Left colon (tissue), 1 donor: ENCODE measurements around the genes AEN, ABHD2, PLIN1 and AP3S2.

- PRO-cap: no peak
Observed at GRCh38 chr15:88465434-88466390, 1.5 kb downstream of the MRPL46 start.

DNA sequence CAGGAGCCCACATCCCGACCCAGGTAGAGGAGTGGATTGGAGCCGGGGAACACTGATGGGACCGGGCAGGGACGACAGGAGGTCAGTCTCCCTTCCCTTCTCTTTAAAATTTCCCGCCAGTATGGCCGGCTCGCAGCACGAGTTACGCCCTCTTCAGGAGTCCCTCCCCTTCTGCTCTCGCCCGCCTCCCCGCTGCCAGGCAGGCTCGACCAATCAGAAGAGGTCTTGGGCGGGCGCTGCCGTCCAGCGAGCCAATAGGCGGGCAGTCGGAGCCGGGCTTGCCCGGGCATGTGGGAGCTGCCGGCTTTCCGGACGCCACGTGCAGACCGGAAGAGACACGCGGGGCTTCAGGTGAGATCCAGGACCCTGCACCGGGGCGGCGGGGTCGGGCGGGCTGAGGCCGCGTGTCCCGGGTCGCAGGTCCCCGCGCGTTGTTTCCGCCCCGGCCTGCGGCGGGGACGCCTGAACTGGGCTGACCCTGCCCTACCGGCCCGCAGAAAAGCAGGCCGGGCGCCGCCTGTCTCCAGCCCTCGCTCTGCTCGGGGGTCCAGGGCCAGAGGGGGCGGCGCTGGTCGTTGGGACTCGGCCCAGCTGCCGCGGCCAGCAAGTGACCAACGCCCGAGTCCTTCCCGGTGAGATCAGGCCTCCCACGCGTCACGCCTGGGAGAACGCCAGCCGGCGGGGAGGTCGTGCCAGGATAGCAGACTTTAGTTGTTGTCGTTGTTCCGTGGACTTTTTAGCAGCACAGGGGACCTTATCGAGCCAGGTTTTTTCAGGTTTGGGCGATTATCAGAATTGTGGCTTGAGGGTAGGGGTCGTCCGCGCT lies at the start of gene AEN:
Gene AEN (plus strand): TSS at position 309 of the 826 bp plus-strand sequence.
- PRO-cap: unidirectional peak, plus-strand start at position 269 of the sequence; unidirectional peak, plus-strand start at position 318 of the sequence; bidirectional peak, plus-strand start at position 674 of the sequence, minus-strand start at position 609 of the sequence

DNA sequence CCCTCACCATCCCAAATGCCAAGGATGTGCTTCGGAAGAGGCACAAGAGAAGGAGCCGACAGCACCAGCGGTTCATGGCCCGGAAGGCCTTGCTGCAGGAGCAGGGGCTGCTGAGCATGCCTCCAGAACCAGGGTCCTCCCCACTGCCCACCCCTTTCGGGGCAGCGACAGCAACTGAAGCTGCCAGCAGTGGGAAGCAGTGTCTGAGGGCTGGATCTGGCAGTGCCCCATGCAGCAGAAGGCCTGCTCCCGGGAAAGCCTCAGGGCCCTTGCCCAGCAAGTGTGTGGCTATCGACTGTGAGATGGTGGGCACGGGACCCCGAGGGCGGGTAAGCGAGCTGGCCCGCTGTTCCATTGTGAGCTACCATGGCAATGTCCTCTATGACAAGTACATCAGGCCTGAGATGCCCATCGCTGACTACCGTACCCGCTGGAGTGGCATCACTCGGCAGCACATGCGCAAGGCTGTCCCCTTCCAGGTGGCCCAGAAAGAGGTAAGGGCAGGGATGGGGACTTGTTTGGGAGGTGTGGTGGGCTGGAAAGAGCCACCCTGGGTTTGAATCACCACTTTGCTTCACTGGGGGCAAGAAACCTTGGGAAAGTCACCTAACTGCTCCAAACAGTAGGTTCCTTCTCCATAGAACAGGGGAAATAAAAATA lies 5.2 kb downstream of the AEN start:
- PRO-cap: no peak

DNA sequence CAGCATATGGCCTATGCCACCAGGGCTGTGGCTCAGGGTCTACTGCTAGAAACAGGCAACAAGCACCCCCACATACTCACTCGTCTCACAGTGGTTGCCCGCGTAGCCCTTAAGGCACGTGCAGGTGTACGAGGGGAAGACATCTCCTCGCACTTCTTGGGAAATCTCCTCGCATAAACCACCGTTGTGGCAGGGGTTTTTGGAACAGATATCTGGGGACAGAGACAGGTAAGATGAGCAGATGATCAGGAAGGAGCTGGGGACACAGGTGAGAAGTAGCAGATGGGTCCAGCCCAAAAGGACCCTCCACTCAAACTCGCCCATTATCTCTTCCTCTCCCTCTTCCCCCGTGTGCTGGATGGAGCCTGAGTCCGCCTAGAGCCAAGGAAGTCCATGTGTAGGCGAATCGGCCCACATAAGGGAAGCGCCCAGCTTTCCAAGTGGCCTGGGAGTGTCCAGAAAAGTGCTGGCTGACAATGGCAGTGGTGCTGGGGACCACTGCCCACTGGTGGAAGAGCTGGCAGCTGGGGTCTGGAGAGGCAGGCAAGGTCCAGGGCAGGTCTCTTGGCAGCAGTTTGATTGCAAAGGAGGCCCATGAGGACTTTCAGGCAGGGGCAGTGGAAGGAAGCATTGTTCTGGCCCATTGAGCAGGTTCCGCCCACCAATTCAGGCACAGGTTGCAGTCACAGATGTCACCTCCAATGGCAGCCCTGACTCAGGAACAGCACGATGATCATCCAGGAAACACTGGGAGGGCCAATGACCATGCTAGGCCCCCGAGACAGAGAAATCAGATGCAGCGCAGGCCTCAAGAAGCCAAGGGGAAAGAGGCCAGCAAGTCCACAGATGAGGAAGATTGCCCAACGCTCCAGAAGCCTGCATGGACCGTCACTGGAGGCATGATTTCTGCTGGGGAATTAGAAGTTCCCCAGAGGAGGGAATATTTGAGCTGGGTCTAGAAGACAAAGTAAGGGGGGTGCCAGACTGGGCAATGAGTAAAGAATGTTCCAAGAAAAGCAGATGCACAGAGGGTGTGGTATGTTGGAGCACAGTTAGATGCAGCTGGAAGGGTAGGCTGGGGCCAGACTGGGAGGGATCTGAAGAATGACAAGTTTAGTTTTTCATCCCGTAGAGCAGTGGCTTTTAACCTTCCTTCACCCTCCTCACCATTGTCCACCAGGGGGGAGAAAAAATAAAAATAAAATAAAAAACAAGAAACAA lies 3.1 kb downstream of the MFGE8 start:
- PRO-cap: no peak

DNA sequence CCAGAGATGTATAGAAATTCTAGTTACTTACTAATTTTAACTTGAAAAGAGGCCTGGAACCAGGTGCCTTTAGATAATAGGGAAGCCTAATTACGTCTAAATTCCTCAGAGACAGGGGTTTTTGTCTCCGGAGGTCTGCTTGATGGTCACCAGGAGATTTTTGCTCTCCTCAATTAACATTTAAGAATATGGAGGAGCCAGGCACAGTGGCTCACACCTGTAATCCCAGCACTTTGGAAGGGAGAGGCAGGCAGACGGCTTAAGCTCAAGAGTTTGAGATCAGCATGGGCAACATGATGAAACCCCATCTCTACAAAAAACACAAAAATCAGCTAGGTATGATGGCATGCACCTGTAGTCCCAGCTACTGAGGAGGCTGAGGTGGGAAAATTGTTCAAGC lies 79.9 kb upstream of the MFGE8 start:
- PRO-cap: no peak

- PRO-cap: no peak
Observed at GRCh38 chr15:89051685-89052424, 36.4 kb upstream of the ABHD2 start.

DNA sequence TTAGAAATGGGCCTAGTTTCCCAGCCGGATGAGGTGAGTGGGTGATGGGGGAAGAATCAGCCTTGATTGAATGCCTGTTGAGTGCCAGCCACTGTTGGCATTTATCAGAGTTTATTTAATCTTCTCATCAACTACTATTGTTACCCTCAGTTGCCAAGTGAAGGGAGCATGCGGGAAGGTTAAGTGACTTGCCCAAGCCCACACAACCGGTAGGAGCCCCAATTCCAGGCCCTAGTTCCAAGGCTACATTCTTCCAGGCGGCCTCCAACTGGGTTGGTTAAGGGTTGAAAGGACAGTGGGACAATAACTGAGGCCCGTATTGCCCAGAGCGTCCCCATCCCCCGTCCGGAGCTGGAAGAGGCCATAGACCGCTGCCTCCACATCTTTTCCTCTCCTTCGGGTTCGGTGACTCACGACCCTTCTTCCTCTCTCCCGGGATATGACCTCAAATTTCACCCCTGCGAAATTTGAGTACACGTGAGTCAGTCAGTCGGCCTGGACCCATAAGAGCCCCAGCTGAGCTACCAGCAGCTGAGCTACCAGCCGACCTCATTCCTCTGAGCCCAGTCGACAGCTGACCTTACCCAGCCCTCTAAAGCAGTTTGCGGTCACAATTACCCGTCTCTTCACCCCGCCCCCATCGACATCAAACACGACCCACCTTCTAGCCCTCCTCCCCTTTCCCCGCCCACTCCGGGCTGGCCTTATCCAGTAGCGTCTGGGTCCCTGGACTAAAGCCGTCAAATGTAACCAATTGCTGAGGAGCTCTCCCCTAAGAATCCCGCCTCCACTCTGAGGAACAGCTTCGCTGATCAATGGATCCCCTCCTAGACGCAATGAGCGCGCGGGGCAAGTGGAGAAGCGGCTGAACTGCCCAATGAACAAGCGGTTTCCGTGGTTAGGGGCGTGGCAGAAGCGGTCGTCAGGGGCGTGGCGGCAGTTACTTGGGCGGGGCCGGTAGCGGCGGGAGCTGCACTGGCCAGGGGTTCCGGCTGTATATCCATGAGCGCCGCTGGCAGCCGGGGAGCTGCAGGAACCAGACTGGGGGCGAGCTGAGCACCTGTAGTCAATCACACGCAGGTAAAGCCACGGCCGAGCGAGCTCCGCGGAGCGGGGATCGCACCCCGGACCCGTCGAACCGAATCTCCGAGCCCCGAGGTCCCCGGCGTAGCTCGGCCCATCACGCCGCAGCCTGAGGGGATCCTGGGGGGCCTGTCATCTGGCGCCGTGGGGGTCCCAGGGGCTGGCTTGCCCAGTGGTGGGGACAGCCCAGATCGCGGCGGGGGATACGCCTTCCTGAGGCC lies at the start of gene ABHD2:
Gene ABHD2 (plus strand): TSS at position 973 of the 1,304 bp plus-strand sequence.
- PRO-cap: bidirectional peak, plus-strand start at position 481 of the sequence, minus-strand start at position 392 of the sequence; bidirectional peak, plus-strand start at position 1,003 of the sequence, minus-strand start at position 559 of the sequence

GRCh38 chr15:89098331-89099041 lies 10.2 kb downstream of the ABHD2 start:
- PRO-cap: no peak

GRCh38 chr15:89116090-89116898 lies 28.0 kb downstream of the ABHD2 start:
- PRO-cap: no peak

- PRO-cap: no peak
Observed at GRCh38 chr15:89128781-89130024, 40.9 kb downstream of the ABHD2 start.

DNA sequence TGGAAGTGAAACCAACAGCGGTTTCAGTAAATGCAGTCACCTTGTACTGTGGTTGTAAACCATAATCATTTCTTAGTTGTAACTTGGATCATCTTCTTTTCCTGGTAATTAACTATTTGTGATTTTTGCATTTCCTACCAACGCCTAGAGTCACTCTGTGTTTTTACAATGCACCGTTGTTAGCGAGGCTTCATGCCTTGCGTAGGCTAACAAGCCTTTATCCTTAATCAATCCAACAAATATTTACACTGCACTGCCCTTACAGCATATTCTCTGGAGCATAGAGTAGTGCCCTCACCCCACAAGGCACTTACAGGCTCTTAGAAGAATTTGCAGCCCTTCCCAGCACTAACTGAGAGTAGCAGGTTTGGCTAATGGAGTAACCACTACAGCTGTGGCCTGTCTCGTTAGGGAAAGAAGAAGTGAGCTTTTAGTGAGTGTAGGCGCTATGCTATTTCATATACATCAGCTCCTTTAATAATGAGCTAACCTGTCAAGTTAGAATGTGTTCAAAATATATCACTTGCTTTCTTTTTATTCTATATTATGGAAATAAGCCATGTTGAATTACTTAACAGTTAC lies 62.7 kb downstream of the ABHD2 start:
- PRO-cap: no peak

GRCh38 chr15:89316338-89317296 lies 18.0 kb downstream of the POLG start:
- PRO-cap: no peak

DNA sequence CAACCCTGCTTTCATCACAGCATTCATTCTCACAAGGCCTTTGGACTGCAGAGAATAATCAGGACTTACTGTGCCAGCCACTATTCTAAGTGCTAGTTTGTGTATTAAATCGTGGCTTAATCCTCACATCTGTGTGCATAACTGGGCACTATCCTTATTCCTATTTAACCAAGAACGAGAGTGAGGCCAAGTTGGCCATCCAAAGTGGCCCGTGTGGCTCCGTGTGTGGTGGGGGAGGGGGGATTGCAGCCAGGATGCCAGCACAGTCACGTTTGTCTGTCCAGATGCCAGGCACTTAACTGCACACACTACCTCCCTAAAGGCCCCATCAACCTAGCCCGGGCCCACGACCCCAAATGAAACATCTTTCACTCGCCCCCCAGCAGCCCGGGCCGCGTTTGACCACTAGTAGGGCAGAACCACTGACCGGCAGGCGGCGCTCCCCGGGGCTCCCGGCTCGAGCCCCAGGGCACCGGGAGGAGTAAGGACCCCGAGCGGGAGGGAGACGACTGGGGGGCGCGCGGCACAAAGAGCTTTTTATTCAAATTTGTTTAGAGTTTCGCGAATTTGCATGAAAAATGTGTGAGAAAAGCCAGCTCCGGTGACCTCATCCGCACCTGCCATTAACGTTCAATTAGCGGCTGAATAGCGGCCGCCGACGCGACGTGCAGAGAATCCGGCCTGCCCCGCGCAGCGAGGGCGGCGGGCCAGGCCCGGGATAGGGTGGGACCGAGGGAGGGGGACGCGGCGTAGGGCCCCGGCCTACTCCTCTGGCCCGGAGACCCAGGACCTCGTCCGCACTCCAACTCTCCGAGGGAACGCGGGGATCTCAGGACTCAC lies 64.6 kb upstream of the POLG start:
- PRO-cap: no peak

DNA sequence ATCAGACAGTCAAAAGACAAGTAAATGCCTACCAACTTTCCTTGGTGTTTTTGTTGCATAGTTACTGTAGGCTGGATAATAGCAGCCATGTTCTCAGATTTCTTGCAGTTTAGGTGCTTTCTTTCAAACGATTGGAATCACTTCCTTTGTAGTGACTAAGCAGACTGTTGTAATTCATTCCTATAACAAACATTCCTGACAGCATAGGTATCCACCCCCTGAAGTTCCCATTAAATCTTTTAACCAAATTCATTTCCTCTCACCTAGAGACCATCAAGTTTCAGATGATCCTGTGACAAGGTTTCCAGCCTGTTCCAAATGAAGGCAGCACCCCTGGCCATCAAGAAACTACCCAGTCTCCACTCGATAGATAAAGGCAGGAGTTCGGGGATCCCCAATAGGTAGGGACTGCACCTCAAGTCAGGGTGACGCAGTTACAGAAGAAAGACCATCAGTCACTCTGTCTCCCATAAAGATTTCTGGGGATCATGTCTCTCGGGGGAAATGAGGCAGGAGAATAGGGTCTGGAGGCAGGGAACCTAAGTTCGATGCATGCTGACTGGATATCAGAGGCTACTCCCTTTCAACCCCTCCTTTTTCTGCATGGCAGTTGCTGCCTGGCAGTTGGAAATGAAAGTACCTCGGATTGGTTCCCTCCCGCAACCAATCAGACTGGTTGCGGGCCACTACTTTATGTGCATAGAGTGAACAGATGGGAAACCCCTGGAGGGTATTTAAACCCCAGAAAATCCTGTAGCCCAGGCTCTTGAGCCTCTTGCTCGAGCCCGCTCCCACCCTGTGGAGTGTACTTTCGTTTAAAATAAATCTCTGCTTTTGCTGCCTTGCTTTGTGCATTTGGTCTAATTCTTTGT lies 27.3 kb downstream of the RHCG start:
- PRO-cap: no peak

- PRO-cap: no peak
Observed at GRCh38 chr15:89498090-89498833, 1.9 kb upstream of the RHCG start.

- PRO-cap: no peak
Observed at GRCh38 chr15:89679040-89679796, at the start of gene PLIN1. Gene PLIN1 (minus strand): TSS chr15:89679367.

DNA sequence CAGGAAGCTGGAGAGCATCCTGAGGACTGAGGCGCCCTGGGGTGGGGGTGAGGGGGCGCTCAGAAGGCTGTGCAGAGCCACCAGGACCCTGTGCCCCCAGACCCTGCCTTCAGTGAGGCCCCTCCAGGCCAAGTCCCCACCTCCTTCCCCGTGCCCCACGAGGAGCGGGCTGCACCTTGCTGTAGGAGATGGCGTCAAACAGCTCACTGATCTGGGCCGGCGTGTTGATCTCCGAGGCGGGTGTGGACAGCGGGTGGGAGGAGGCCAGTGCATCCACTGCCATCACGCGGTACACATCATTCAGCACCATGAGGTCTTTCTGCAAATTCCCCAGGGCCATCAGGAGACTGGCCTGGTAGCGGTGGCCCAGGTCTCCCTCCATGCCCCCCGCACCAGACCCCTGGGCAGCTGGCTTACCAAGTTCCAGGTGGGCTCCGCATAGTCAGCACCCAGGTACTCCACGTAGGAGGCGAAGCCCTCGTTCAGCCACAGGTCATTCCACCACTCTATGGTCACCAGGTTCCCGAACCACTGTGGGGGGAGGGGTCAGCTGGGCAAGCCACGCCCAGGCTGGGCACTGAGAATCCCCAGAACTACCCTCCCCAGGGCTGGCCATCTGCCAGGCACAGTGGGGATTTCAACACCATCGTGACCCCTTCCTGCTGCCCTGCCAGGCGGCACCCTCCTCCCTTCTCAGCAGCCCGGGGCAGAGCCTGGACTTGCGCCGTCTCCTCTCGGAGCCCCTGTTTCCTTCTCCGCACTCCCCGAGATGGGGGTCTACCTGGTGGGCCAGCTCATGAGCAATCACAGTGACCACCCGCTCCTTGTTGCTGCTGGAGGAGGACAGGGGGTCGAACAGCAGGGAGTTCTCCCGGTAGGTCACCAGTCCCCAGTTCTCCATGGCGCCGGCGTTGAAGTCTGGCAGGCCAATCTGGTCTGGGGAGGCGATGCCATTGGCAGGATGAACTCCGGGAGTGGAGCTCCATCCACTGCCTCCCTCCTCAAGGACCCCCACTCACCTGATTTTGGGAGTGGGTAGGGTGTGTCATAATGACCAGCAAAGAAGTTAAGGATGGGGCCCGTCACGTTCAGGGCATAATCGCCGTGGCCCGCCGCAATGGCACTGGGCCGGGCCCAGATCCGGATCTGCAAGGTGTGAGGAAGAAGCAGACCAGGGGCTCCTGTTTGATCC lies 10.8 kb downstream of the ANPEP start:
- PRO-cap: no peak

DNA sequence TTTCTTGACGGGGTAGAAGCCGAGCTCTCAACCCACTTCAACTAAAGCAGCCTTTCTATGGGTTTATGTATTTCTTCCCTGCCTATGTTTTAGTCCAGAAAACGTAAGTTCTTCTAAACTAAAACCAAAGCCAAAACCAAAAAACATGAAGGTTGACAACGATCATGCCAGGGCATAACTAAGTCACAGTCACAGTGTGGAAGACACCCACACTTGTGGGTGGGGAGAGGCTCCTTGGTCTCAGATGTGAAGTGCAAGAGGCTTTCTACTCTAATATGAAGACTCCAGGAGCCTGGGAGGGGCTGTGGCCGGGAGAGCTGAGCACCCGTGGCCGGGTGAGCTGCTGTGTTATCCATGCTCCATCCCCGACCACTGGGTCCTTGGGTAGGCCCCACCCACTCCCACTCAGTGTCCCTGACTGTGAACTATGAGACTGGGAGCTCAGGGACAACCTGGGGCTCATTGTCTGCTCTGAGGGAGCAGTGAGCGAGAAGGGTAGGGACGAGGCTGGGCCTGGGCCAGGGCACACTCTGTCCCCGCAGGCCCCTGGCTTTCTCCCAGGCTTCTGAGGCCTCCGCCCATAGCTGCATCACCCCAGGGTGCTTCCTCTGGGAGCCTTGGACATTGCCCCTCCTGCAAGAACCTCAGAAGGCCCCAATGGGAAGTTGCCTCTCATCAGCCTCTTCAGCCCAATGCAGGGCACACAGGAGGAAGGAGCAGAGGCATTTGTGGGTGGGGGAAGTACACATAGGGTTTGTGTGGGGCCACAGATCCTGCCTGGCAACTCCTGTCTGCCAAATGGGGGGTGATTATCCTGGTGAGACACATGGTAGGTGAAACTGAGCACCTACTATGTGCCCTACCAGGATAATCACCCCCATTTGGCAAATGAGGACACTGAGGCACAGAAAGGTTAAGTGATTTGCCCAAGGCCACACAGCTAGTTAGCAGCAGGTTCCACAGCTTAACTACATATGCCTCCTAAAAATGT lies 2.5 kb downstream of the ANPEP start:
- PRO-cap: no peak

DNA sequence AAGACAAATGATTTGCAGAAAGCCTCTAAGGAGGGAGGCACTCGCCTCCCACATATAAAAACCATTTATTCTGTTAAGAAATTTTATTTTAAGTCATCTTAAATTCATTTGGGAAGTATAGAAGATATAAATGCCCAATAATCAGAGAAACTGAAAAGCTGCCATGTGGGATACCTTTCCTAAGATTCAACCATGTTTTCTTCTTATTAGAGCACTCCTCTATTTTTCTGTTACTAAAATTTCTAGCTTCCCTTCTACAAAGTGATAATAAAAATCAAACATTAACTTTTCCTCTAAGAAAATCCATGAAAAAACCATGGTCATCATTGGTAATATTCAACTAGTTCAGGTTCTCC lies 36.4 kb downstream of the AP3S2 start:
- PRO-cap: bidirectional peak, plus-strand start outside the sequence, minus-strand start at position 235 of the sequence

GRCh38 chr15:89893503-89894626 lies at the start of gene AP3S2:
Gene AP3S2 (minus strand): TSS chr15:89893994.
- PRO-cap: bidirectional peak, plus-strand start at chr15:89894115, minus-strand start at chr15:89893985; bidirectional peak, plus-strand start at chr15:89894336, minus-strand start at chr15:89894302